AG09309 (cell line): ENCODE results near the genes C10orf95, TRIM8, ARL3 and CNNM2.

DNA sequence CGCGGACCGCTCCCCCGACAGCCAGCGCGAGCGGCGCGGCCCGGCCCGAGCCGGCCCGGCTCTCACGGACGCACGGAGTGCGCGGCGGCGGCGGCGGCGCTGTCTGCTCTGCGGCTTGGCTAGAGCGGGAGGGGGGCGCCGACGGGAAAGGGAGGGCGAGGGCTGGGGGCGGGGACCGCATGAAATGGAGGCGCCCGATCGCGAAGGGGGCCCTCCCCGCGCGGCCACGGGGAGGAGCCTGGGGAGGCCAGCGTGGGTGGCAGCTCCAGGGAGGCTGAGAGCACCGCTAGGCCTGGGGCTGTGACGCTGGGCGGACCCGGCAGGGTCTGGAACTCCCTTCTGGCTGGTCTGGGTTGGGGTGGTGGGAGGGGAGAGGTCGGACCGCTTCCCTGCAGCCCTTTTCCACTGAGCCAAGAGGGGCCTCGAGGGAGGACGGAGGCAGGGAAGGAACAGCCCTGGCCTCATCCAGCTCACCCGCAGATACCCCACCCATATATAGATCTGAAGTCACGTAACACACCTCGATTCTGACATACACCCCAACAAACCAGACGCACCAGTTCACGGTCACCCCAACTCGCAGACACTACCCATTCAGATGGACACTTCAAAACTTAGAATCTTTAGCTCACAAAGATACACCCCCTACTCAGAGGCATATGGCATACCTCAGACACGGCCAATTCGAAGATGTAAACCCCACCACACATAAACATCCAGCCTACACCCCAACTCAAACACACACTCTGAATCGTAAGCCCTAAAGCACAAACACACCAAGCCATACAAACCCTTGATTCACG, 9.2 kb downstream of the PSD start:
- RRBS: 4% methylated on average over 10 of the region's 58 CpGs

GRCh38 chr10:102424945-102425414, 4.3 kb downstream of the FBXL15 start:
- RRBS: 100% methylated on average over 1 of the region's 7 CpGs

DNA sequence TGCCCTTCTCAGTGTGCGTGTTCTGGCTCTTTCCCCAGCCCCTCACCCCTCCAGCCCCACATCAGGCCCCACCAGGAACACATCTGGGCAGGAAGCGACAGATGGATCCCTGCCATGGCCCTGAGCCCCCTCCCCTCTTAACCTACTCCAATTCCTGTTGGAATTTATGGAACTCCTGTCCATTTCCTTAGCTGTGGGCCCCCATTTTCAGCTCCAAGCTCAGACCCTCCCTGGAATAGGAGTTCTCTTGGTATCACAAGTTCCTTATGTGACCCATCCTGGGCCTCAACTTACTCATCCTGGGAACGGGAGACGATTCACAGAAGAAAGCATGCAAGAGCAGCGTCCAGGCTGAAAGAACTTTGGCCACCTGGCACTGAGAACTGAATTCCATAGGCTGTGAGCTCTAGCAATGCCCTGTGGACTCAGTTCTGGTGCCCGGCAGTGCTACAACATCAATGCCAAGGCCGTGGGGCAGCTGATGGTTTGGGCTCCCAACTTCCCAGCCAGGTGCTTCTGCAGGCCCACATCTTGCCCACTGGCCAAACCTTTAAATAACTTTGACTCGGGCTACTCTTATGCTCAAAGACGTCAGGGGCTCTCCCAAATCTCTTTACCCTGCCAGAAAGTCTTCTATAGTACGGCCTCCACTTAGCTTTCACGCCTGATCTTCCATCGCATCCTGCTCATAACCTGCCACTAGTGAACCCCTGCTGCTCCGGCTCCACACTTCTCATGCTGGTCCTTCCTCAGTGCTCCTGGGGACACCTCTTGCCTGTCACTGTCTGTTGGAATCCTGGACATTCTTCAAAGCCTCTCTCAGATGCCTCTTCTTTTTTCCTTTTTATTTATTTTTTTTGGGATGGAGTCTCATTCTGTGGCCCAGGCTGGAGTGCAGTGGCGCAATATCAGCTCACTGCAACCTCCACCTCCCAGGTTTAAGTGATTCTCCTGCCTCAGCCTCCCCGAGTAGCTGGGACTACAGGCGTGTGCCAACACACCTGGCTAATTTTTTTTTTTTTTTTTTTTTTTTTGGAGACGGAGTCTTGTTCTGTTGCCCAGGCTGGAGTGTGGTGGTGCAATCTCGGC, 4.1 kb upstream of the CUEDC2 start:
- RRBS: 100% methylated on average over 1 of the region's 18 CpGs

- RRBS: 1% methylated on average over 29 of the region's 120 CpGs
These were observed 762 bp downstream of the C10orf95 start for GRCh38 chr10:102450287-102451274.

- RRBS: 43% methylated on average over 1 of the region's 26 CpGs
These were observed at the start of gene C10orf95 for GRCh38 chr10:102451275-102452227. Gene C10orf95 (minus strand): TSS chr10:102451543.

- RRBS: no CpG with 5 or more reads among the region's 12 CpGs
These were observed 3.5 kb upstream of the C10orf95 start for GRCh38 chr10:102454675-102455415.

- RRBS: no CpG with 5 or more reads among the region's 11 CpGs
These were observed 14.3 kb downstream of the MFSD13A start for GRCh38 chr10:102475299-102476055.

GRCh38 chr10:102625766-102625965, 18.6 kb upstream of the TRIM8 start:
- RRBS: no CpG with 5 or more reads among the region's 5 CpGs

DNA sequence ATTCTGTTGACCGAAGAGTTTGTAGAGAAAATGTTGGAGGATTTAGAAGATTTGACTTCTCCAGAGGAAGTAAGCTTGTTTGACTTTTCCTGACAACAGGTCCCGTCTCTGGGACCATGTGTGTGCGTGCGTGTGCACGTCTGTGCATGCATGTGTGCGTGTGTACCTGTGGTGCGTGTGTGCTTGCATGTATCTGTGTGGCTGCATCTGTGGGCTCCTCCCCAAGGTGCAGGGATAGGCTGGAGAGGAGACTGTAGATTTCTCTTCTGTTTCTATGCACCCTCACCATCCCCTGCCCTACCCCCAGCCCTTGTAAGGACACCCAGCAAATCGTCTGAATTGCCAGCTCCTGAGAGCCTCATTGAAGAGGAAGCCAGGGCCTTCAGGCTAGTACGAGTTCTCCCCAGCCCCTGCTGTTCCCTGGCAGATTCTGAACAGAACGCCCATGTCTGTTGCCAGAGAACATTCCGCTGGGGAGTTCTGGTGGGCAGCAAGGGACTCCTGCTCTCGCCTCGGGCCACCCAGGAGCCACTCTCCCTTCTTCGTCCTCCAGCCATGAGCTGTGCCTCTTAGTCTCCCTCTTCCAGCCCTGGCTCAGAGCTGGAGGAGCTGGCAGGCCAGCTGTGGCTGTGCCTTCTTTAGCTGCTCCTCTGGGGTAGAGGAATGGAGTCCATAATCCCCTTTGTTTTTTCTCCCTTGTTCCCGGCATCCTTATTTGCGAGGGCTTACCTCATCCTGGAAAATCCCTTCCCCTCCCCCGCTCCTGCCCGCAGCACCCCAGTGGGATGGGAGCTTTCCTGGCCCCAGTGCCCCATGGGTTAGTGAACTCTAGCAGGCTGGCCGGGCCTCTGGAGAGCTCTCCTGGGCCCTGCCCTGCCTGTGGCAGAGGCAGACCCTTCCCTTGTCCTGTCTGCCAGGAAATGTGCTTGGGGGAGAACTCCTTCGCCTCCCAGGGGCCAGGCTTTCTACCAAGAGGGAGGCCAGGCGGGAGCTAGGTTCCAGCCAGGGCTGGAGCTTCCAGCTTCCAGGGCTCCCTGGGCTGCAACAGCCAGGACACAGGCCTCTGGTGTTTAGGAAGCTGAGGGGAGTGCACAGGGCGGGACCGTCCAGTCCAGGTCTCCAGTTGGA, 16.7 kb upstream of the TRIM8 start:
- RRBS: no CpG with 5 or more reads among the region's 23 CpGs

GRCh38 chr10:102643985-102644795, at the start of gene TRIM8:
Gene TRIM8 (plus strand): TSS chr10:102644479.
- RRBS: 3% methylated on average over 44 of the region's 102 CpGs

- RRBS: no CpG with 5 or more reads among the region's 3 CpGs
These were observed 14.6 kb downstream of the TRIM8 start for GRCh38 chr10:102658963-102659261.

GRCh38 chr10:102663046-102663420, 18.8 kb downstream of the TRIM8 start:
- RRBS: no CpG with 5 or more reads among the region's 3 CpGs

DNA sequence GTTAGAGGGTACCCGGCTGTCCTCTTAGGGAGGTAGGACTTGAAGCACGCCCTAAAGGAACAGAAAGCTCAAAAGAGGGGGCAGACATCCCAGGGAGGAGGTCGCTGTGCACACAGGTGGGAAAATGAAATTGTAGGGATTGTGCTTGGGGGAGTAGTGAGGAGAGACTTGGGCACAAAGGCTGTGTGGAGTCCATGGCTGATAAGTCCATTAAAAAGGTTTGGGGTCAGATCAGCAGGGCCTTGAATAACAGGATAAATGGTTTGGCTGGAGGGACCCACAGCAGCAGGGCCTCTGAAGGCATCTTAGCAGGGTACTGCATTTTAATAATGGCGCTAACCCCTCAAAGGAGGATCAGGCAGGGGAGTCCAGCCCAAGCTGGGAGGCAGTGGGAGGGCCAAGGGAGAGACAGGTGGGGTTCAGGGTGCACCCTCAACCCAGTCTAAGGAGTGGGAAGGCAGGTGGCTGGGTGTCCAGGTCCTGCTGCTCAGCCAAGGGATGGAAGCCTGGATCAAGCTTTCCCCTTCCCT, 23.8 kb downstream of the TRIM8 start:
- RRBS: no CpG with 5 or more reads among the region's 4 CpGs

GRCh38 chr10:102713441-102714706, at the start of gene ARL3:
Gene ARL3 (minus strand): TSS chr10:102714397.
- RRBS: 2% methylated on average over 16 of the region's 82 CpGs

GRCh38 chr10:102714707-102714966, 201 bp downstream of the SFXN2 start:
- RRBS: no CpG with 5 or more reads among the region's 17 CpGs

DNA sequence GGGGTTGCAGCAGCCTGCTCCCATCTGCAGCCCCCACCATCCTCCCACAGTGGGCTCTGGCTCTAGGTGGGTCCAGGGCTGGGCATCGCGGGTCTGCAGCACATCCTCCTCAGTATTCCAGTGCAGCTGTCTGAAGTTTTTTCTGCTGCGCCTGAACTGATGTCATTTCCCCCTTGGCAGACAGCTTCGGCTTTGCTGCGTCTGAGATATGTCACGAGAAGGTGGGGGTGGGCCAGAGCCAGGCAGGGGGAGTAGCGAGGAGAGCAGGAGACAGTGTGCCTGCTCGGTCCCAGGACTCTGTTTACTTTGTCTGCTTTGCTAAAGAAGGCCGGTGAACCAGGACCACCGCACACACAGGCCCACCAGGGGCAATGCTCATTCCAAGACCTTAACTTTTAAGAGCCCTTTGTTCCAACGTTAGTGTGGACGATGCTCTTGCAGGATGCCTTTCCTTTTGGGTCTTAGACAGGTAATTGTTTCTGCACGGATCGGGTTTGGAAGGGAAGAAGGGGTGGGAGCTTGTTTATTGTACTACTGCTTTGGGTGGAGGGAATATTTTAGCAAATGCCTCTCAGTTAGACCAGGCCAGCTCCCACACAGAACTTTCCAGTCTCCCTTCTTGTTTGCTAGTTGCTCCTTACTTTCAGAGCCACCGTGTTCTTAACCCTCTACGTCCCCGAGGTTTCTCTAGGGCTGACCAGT, 32.4 kb downstream of the WBP1L start:
- RRBS: no CpG with 5 or more reads among the region's 17 CpGs

GRCh38 chr10:102778215-102778649, 34.5 kb downstream of the WBP1L start:
- RRBS: no CpG with 5 or more reads among the region's 6 CpGs

GRCh38 chr10:102917472-102917850, 633 bp upstream of the CNNM2 start:
- RRBS: 3% methylated on average over 15 of the region's 37 CpGs

GRCh38 chr10:102917851-102918843, at the start of gene CNNM2:
Gene CNNM2 (plus strand): TSS chr10:102918294.
- RRBS: 4% methylated on average over 9 of the region's 91 CpGs